Hematopoietic multipotent progenitor cell (in vitro differentiated cells): Measurements from ENCODE around the gene PIGX.

- CAGE, long polyA plus RNA: no peak
Observed at GRCh38 chr3:195154798-195155503, 116.0 kb downstream of the XXYLT1 start.

GRCh38 chr3:195188085-195188606 lies 82.8 kb downstream of the XXYLT1 start:
- CAGE, long polyA plus RNA: no peak

DNA sequence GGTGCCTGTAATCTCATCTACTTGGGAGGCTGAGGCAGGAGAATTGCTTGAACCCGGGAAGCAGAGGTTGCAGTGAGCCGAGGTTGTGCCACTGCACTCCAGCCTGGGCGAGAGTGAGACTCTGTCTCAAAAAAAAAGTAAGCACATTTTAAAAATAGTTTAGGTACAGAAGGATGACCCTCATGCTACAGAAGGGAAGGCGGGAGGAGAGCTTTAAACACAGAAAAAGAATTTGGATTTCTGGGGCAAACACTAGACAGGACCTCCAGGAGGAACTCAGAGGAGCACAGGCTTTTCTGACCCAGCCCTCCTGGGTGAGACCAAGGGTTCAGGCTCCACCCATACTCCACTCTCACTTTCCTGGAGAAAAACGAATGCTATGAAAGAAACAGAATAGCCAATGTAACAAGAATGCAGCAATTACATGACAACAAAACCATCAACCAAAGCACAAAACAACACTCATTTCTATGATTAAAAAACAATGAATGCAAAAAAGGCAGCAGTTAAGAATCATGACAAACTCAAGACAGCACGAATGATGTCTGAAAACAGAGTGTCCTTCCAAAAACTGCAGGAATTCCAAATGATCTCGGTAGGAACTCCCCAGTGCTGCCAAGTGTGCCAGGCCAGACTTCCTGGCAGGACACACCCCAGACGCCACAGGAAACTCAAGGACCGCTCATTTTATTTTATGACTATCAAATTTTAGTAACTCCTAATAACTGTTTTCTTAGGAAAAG lies 47.7 kb downstream of the XXYLT1 start:
- CAGE, long polyA plus RNA: no peak

DNA sequence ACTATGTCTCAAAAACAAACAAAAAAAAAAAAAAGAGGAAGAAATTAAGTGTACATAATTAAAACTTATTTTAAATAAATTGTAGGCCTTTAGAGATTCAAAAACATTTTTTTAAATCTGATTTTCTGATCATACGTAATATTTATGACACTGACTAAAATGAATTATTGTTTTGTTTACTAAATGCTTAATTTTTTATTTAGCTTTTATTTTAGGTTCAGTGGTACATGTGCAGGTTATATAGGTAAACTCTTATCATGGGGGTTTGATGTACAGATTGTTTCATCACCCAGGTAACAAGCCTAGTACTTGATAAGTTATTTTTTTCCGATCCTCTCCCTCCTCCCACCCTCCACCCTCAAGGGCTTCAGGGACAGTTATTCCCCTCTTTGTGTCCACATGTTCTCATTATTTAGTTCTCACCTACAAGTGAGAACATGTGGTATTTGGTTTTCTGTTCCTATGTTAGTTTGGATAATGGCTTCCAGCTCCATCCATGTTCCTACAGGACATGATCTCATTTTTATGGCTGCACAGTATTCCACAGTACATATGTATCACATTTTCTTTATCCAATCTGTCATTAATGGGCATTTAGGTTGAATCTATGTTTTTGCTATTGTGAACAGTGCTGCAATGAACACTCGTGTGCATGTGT lies 73.6 kb downstream of the ACAP2 start:
- CAGE, long polyA plus RNA: no peak

GRCh38 chr3:195691888-195692924 lies 28.6 kb upstream of the MUC20 start:
- CAGE, long polyA plus RNA: no peak

DNA sequence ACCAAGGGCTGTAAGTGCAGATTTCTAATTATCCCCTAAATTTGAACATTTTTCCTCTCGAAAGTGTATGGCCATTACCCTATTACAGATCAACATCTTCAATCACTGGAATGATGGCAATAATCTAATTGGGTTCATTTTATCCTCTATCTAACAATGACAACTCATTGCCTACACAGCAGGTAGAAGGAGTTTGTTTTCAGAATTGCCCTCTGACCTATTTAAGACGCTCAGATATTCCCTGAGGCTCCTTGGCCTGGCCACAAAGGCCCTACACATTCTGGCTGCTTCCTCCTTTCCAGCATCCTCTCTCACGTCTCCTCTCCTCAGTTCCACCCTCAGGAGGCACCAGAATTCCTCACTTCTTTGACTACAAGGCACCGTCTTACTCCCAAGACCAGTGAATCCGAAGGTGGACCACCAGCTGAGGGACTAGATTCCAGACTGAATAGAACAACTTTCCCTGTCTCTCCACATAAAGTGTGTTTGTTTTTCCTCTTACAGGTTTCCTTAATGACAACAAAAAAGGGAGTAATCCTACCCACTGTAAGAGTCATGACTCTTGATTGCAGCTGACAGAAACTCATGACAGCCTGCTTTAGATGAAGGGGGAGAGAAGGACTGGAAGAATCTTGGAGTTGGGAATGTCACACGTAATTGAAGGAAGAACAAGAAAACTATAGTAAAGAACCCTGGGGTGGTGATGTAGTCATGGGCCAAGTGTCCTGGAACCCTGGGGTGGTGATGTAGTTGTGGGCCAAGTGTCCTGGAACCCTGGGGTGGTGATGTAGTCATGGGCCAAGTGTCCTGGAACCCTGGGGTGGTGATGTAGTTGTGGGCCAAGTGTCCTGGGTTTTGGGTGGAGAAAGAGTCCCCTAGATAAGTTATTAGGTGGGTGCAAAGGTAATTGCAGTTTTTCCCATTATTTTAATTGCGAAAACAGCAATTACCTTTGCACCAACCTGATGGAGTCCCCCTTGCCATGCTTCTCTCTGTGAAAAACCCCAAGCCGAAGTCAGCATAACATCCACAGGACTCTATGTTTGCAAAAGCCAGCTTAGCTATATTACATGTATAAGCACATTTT lies 21.9 kb upstream of the MUC20 start:
- CAGE, long polyA plus RNA: no peak

GRCh38 chr3:195805300-195805638 lies 6.5 kb downstream of the MUC4 start:
- CAGE, long polyA plus RNA: no peak

DNA sequence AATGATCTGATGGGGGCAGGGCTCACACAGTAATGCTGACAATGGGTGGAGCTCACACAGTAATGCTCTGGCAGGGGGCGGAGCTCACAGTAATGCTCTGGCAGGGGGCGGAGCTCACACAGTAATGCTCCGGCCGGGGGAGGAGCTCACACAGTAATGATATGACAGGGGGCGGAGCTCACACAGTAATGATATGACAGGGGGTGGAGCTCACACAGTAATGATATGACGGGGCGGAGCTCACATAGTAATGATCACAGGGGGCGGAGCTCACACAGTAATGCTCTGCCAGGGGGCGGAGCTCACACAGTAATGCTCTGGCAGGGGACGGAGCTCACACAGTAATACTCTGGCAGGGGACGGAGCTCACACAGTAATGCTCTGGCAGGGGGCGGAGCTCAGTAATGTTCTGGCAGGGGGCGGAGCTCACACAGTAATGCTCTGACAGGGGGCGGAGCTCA lies 53.1 kb upstream of the TNK2 start:
- CAGE, long polyA plus RNA: no peak

- CAGE, long polyA plus RNA: no peak
Observed at GRCh38 chr3:196163740-196164456, 47.3 kb downstream of the ZDHHC19 start.

- CAGE, long polyA plus RNA: no peak
Observed at GRCh38 chr3:196183415-196183997, 27.7 kb downstream of the ZDHHC19 start.

GRCh38 chr3:196202206-196203034 lies 8.8 kb downstream of the ZDHHC19 start:
- CAGE, long polyA plus RNA: no peak

GRCh38 chr3:196339829-196340182 lies 1.6 kb upstream of the TM4SF19 start:
- CAGE, long polyA plus RNA: no peak

- CAGE, long polyA plus RNA: no peak
Observed at GRCh38 chr3:196348358-196349082, 10.3 kb upstream of the TM4SF19 start.

DNA sequence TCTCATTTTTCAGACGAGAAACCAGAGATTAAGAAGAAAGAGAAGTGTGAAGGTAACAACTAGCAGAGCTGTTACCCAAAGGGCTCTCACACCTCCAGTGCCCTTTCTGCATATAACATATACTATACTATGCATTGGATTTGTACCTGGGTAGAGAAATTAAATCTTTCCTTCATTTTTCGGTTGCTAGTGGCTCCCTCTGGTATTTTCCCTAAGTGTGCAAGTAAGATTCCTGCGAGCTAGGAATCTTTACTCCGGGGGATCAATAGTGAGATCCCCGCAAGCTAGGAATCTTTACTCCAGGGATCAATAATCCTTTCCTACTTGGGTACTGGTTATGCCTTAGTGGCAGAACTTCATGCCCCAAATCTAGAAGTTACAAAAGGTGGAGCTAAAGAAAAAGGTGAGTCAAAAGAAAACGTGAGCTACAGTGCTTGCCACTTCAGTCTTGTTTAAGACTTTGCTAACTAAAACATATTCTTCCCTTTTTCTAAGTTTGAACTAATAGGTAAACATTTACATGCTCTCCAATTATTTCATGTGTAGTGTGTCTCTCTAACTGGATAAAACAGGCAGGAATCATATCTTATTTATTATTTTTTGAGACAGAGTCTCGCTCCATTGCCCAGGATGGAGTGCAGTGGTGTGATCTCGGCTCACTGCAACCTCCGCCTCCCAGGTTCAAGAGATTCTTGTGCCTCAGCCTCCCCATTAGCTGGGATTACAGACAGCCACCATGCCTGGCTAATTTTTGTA lies 13.7 kb upstream of the TM4SF19 start:
- CAGE, long polyA plus RNA: no peak

- CAGE, long polyA plus RNA: no peak
Observed at GRCh38 chr3:196430989-196432266, 799 bp downstream of the UBXN7 start.

- CAGE, long polyA plus RNA: no peak
Observed at GRCh38 chr3:196433025-196433420, 796 bp upstream of the UBXN7 start.

GRCh38 chr3:196501739-196501998 lies 1.9 kb downstream of the RNF168 start:
- CAGE, long polyA plus RNA: no peak

DNA sequence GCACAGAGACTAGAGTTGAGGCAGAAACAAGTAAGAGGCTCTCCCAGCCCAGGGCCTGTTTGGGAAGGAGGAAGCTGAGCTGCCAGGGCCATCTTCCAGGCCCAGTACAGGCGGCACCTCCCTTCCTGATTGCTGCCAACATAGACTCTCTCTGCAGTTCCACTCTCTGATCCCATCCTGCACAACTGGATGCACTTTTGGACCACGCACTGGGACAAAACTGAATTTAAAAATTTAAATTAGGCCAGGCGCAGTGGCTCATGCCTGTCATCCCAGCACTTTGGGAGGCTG lies 16.1 kb upstream of the NRROS start:
- CAGE, long polyA plus RNA: no peak

- CAGE, long polyA plus RNA: no peak
Observed at GRCh38 chr3:196631907-196632932, 7.3 kb upstream of the NRROS start.

DNA sequence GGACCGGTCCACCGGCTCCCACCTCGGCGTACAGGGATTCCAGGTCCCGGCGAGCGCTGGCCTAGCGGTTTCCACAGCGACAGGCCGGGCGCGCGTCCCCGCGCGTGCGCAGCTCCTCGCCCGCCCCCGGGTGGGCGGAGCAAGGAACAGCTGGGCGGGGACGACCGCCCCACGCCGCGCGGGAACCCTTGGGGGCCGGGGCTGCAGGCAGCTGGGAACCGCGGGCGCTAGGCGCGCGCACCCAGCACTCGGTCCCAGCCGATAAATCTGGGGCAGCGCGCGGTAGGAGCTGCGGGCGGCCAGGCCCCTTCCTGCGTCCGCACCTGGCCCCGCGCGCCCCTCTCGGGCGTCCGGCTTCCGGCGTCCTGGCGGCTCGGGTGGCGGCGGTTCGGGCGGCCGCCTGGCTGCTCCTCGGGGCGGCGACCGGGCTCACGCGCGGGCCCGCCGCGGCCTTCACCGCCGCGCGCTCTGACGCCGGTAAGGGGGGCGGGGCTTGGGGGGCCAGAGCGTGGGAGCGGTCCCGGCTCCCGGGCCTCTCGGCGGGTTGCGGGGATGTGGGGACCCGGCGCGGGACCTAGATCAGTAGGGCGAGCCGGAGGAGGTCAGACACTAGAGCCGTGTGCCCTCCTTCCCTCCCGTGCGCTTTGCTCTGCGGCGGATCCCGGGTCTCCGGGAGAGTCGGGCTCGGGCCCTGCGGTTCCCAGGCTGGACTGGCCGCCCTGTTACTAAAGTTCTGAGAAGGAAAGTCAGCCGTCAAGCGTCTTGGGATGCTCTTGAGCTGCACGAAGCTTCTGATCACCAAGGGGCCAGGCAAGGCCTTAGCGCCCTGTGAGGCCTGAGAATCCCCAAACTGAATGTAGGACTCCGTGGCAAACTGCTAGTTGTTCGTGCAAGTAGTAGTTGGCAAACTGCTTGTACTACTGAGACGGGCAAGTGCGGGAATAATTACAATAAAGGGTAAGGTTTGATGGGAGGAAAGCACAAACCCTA lies at the start of gene PIGX:
TSS of gene PIGX (plus strand) at position 210 of the 990 bp plus-strand sequence.
- CAGE, long polyA plus RNA: no peak